HTERT-HM (cell line): ENCODE measurements around the gene PUDP.

DNA sequence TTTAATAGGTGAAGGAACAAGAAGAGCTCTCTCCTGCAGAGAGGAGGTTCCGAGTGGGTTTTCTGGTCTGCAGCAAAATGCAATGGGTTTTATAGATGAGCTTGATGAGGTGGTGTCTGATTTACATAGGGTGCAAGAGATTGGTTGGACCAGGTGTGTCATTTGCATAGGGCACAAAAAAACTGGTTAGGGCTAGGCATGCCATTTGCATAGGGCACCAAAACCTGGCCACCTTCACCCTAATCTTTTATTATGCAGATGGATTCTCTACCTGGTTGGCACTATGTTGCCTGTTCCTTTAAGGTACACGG, 94.4 kb upstream of the PRKX start:
- RRBS = no CpG with 5 or more reads among the region's 2 CpGs

- RRBS = no CpG with 5 or more reads among the region's 8 CpGs
Measured at GRCh38 chrX:5725845-5726554, 502.7 kb downstream of the NLGN4X start.

- RRBS = no CpG with 5 or more reads among the region's 2 CpGs
Measured at GRCh38 chrX:6891442-6891895, 256.0 kb upstream of the STS start.

DNA sequence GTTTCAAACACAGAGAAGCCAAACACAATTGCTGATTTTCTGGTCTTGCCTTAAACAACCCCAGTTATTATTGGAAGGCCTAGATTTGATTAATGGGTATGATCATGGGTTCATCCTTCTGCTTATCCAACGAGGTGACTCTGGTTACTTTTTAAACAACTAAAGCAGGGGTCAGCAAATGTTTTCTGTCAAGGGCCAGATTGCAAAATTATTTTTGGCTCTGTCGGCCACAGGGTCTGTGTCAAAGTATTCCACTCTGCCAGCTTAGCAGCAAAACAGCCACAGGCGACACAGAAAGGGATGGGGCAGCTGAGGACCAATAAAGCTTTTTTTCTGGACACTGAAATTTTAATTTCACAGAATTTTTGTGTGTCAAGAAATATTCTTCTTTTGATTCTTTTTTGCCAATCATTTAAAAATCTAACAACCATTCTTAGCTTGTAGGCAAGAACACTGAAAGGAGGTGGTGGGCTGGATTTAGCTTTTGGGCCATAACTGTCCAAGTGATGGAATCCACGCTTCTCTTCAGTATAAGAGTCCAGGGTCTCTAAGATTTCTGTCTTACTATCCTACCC, 249.0 kb upstream of the STS start:
- RRBS = no CpG with 5 or more reads among the region's 4 CpGs

DNA sequence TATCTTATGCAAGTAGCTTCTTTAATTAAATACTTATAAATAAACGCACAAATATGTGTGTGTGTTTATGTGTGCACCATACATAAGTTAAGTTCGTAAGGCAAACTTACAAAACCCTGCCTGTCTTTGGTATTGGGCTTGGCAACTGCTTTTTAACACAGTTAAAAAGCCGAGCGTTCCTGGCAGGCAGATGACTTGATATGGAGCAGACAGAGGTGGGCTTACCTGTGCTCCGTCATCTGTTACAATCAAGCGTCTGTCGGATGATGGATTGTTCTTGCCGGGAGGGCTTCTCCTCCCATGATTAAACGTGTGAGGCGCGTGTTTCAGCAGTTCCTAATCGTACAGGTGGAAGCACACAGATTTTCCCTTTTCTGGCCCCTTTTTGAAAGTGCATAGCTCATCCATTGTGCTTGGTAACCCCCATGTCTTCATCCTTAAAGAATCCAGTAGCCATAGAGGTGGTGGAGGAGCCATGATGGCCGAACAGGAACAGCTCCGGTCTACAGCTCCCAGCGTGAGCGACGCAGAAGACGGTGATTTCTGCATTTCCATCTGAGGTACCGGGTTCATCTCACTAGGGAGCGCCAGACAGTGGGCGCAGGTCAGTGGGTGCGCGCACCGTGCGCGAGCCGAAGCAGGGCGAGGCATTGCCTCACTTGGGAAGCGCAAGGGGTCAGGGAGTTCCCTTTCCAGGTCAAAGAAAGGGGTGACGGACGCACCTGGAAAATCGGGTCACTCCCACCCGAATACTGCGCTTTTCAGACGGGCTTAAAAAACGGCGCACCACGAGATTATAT, 215.3 kb upstream of the STS start:
- RRBS = no CpG with 5 or more reads among the region's 38 CpGs

DNA sequence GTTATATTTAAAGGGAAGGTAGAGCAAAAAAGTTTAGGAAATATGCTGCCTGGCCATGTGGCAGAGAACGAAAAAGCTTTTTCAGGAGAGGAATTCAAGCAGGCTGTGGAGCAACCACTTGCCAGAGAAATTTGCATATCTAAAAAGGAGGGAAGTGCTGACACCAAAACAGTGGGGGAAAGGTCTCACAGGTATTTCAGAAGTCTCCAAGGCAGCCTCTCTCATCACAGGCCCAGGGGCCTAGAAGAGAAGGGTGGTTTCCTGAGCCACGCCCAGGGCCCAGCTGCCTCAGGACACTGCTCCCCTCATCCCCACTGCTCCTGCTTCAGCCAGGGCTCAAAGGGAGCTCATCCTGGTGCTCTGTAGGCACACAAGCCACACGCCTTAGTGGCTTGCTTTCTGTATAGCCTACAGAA, 29.9 kb upstream of the STS start:
- RRBS = no CpG with 5 or more reads among the region's 3 CpGs

DNA sequence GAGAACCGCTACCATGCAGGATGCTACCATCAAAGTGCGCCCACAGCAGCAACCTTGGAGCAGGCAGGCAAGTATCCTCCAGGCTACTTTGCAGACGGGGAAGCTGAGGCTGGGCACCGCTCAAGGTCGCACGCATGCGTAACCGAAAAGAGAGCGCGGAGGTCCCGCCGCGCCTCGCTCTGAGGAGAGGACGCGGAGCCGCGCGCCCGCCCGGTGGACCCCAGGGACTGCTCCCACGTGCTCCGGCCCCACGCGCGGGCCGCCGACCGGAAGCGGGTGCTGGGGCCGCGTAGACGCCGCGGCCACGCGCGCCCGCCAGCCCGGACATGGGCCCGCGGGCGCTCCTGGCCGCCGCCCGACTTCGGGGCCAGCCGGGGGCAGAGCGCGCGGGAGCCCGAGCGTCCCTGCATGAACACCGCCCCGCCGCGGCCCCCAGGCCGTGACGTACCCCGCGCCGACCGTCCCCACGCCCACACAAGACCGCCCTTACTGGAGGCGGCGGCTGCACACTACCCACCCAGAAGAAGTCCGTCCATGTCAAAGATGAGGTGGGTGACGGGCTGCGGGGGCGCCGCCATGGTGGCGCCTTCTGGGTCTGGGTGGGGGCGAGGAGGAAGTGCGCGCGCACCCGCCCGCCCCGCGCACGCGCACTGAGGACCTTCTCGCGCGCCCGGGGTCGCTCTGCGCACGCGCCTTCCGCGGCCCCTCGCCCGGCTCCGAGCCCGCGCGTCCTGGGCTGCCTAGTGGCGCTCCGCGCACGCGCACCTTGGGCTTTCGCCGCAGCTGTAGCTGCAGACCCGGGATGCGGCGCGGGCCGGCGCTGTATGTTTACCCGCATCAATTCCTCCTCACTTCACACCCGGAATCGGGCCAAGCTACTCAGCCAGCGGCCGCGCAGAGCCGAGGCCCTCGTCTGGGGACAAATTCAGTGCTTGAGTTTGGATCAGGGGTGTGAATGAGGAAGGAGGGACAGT, at the start of gene PUDP:
Gene PUDP (minus strand): TSS at position 618 of the 974 bp plus-strand sequence.
- RRBS = 1% methylated on average over 38 of the region's 120 CpGs

DNA sequence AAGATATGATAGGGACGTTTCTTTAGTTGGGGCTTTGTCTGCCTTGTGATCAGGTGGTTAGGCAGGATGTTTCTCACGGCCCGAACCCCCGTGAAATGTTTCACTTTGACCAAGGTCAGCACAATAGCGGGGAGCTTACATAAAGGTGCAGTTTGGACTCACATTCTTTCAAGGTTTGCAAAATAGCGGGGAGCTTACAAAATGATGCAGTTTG, 35.2 kb downstream of the PNPLA4 start:
- RRBS = no CpG with 5 or more reads among the region's 6 CpGs

- RRBS = no CpG with 5 or more reads among the region's 12 CpGs
Measured at GRCh38 chrX:9560319-9560781, 95.5 kb downstream of the TBL1X start.

- RRBS = no CpG with 5 or more reads among the region's 4 CpGs
Measured at GRCh38 chrX:9745429-9745804, 20.2 kb downstream of the GPR143 start.

GRCh38 chrX:9878599-9879020, 88.5 kb upstream of the CLDN34 start:
- RRBS = no CpG with 5 or more reads among the region's 7 CpGs

GRCh38 chrX:10079017-10079535, 77.7 kb upstream of the CLCN4 start:
- RRBS = no CpG with 5 or more reads among the region's 8 CpGs

GRCh38 chrX:10121727-10122348, 34.9 kb upstream of the CLCN4 start:
- RRBS = no CpG with 5 or more reads among the region's 19 CpGs

DNA sequence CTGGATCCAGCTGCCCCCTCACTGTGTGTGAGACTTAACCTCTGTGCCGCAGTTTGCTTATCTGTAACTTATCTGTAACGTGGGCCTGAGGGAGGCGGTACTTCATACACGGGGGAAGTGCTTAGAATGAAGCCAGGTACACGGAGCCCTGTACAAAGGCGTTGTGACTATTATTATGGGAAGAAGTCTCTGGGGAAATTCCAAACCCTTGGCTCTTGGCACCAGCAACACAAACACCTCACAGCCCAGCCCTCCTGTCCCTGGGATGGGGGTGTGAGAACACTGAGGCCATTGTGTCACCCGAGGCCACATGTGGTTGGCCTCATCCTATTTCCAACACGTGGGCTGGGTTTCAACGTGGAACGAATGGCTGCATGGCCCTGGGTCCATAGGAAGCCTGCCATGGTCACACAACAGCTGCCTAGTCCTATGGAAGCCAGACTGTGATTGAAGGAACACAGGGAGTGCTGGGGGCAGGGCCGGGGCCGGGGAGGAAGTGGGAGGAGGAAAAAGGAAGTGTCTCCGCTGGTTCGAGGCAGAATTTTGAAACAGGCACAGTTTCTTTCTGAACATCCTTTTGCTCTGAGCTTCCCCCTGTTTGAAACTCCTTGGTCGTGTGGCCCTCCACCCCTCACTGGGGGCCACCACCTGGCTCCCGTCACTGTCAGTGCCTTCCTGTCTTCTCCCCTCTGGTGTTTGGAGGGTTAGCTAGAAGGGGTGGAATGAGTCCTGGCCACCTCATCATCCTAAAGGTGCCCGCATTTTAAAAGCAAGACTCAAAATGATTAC, 10.0 kb downstream of the CLCN4 start:
- RRBS = no CpG with 5 or more reads among the region's 17 CpGs

DNA sequence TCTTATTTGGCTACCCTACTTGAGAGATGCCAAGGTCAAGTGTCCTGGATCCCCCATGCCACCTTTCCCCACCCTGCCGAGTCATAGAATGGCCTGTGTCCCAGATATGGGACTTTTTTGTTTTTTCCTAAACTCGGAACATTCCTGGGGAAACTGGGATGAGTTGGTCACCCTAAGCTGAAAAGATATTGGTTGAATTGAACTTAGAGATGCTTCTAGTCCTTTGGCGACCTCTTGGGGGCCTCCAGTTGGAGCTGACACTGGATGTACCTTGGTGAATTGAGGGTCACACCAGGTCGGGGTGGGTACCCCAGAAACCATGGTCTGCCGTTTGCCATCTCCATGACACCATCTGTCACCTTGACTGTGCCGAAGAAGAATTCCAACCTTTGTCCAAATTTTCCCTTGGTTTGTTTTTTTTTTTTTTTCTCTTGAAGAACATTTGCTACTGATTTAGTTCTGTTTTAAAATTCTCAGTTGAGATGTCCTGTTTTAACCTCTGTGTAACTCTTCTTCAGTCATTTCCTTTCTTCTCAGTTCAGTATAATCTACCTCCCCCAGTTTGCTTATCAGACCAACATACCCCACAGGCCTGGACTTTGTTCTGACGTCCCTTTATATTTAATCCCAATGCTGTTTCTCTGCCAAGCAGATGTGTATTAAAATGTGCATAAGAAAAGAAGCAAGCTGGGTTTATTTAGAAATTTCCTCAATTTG, 24.1 kb downstream of the HCCS start:
- RRBS = no CpG with 5 or more reads among the region's 7 CpGs

DNA sequence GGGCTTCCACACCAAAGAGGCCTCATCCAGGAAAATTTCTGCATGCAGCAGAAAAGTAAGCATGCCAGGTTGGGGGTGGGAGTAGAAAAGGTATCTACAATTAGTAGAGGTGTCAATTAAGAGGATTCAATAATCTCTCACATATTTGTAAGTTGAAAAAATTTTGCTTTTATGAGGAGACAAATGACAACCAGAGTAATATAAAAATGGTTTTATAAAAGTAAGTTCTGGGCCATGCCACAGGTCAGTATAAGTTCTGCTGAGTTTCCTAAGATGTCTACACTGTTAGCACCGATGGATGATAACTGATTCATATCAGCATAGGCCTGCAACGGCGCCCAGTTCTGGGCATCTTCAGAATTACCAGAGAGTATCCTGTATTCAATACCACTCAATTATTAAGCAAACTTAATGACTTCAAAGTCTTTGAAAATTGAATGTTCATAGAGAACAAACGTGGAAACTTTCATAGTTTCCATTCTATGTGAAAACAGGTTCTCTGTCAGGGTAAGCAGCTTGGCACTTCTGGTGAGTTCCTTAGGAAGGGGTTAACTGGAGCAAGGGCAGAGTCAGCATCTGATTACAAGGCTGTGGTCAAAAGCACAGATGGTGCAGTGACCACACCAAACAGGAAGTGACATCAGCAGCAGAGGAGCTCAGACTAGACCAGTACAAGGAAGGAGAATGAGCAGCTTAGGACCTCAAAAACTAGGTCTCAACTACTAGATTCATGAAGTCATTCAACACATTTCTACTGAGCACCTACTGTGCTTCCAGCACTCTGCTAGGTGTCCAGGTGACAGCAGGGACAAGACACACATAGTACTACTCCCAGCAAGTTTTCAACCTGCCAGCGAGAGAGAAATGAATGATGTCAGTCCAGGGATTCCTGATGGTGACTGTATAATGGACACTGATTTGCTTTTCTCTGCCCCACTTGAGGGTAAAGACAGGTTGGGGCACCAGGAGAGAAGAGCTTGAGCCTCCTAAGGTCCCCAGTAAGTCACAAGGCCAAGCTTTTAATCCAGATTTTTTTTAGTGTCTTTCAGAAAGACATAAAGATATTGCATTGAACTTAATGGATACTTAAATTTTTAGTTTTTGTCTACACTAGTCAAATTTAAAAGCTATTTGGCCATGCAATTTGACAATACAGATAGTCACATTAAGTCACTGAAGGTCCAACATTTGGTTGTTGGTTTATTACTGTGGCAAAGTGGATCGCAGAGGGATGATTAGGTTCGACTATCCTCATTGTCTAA, 130.1 kb downstream of the AMELX start:
- RRBS = no CpG with 5 or more reads among the region's 7 CpGs

- RRBS = no CpG with 5 or more reads among the region's 43 CpGs
Measured at GRCh38 chrX:12975886-12976851, 1.3 kb downstream of the TMSB4X start.

DNA sequence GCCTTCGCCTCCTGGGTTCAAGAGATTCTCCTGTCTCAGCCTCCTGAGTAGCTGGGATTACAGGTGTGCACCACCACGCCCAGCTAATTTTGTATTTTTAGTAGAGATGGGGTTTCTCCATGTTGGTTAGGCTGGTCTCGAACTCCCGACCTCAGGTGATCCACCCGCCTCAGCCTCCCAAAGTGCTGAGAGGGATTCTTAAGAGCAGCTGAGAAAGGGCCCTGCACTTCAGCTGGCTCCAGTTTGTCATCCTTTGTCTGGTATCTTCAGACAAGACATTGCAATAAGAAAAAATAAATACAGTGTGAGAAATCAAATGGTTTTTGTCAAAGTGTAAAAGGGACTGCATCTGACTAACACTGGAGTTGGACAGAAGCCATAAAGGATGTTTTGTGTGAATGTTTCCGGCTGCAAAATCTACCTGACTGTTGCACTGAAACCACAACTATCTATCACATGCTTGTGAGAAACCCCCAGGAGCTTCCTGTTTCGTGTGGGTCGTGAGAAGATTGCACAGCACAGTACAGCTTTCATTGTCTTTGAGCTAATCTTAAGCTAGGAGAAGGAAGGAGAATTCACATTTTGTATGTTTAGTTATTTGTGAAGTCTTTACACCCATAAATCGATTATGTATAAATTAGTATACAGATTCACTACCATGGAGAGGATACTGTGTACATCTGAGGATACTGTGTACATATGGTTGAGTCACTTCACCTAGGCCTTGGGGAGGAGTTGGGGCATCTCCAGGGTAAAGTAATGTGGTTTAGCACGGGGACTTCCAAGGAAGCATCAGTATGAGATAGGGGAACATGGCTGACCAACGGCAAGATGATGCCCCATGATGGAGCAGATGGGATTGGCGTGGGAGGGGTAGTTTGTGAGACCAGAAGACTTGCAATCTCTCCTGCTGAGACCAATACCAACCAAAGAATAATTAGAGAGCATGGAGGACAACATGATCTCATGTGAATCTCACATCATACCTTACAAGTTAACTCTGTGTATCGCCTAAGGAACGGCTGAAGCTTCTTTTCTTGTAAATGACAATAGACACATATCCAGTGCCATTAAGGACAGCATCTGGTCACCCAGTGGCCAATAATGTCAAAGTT, 42.9 kb upstream of the FAM9C start:
- RRBS = no CpG with 5 or more reads among the region's 14 CpGs

DNA sequence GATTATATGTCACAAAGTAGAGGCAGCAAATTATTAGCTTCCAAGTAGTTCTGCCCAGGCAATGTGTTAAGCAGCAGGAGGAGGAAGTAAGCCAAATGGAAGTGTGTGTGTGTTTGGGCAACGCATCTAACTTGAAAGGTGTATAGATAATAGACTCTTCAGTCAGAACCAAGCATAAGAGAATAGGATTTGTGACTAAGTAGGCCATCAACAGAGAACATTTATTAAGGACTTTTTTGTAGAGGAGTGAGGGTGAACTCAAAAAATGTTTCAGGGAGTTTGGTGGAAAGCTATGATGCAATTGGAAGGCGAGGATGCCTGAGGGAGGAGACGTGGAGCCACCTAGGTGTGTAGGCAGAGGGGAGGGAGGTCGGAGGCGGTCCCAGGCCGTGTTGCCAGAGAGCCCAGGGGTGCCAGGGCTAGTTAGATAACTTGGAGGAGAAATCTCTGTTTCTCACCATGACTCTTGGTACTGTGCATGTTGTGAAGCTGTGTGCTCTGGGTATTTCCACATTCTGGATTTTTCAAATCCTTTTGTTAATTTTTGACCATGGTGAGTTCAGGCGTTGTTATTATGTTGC, 4.3 kb downstream of the RAB9A start:
- RRBS = no CpG with 5 or more reads among the region's 7 CpGs

DNA sequence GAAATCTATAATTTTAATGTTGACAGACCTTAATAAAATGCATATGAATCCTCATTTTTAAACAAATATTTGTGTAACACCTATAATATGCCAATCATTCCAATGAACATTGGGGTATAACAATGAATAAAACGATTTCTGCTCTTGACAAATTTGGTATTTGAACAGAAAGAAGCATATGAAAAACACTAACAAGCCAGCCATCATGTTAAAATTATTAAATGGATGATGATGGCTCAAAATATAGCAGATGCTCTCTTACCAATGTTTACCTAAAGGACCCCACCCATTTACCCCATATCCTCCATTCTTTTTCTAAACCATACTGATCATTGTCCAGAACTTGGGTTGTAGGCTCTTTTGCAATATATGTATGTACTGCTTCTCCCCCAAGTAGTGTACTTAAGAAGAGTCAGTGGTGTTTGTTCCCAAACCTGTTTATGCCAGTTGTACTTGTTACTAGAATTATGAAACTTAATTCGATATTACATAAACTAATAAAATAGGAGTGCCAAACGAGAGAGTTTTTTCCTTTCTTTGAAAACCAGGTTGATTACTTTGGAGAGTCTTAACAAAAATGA, 96.5 kb downstream of the GEMIN8 start:
- RRBS = no CpG with 5 or more reads among the region's 3 CpGs